Measurements from ENCODE around the gene SCYGR3.

DNA sequence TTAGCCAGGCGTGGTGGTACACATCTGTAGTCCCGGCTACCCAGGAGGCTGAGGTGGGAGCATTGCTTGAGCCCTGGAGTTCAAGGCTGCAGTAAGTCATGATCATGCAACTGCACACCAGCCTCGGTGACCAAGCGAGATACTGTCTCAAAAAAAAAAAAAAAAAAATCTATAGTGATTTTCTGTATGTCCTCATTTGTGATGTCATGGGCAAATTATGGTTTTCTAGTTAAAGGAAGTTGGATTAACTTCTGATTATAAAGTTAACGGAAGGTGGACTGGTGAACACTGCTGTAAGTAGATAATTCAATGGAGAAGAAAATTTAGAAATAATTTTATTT lies 23.4 kb downstream of the AGFG1 start:
- PRO-cap, 4 experiments = no peak in any of the 4 experiments
- RAMPAGE, long total RNA, 4 experiments = no peak in any of the 4 experiments

GRCh38 chr2:227566302-227566829 lies 32.3 kb upstream of the SCYGR2 start:
- PRO-cap, 4 experiments = no peak in any of the 4 experiments
- RAMPAGE, long total RNA, 4 experiments = no peak in any of the 4 experiments

DNA sequence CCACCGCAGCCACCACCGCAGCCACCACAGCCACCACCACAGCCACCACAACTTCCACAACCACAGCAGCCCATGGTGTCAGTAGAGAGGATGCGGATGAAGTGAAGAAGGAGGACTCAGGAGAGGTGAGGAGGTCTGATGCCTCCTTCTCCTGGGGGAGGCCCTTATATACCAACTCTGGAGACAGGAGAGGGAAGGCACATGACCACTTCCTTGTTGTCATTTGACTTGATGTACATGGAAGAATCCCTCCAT lies at the start of gene SCYGR3:
Gene SCYGR3 (minus strand): TSS at position 74 of the 255 bp plus-strand sequence.
- PRO-cap, 4 experiments = no peak in any of the 4 experiments
- RAMPAGE, long total RNA, 4 experiments = no peak in any of the 4 experiments

GRCh38 chr2:227658040-227658516 lies 8.5 kb upstream of the SCYGR5 start:
- PRO-cap, 4 experiments = no peak in any of the 4 experiments
- RAMPAGE, long total RNA, 4 experiments = no peak in any of the 4 experiments

DNA sequence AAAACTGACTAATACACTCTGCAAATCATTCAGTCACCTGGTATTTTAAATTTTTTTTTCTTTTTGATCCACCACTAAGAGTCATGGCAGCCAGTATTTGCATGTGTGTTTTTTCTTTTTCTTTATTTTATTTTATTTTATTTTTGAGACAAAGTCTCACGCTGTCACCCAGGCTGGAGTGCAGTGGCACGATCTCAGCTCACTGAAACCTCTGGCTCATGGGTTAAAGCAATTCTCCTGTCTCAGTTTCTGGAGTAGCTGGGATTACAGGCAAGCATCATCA lies 81.8 kb downstream of the DAW1 start:
- PRO-cap, 4 experiments = no peak in any of the 4 experiments
- RAMPAGE, long total RNA, 4 experiments = no peak in any of the 4 experiments

- PRO-cap, 4 experiments = no peak in any of the 4 experiments
- RAMPAGE, long total RNA, 4 experiments = no peak in any of the 4 experiments
Observed at GRCh38 chr2:228378181-228378659, 196.7 kb upstream of the SPHKAP start.

- PRO-cap, 4 experiments = no peak in any of the 4 experiments
- RAMPAGE, long total RNA, 4 experiments = no peak in any of the 4 experiments
Observed at GRCh38 chr2:228771108-228771734, 499.9 kb downstream of the PID1 start.

DNA sequence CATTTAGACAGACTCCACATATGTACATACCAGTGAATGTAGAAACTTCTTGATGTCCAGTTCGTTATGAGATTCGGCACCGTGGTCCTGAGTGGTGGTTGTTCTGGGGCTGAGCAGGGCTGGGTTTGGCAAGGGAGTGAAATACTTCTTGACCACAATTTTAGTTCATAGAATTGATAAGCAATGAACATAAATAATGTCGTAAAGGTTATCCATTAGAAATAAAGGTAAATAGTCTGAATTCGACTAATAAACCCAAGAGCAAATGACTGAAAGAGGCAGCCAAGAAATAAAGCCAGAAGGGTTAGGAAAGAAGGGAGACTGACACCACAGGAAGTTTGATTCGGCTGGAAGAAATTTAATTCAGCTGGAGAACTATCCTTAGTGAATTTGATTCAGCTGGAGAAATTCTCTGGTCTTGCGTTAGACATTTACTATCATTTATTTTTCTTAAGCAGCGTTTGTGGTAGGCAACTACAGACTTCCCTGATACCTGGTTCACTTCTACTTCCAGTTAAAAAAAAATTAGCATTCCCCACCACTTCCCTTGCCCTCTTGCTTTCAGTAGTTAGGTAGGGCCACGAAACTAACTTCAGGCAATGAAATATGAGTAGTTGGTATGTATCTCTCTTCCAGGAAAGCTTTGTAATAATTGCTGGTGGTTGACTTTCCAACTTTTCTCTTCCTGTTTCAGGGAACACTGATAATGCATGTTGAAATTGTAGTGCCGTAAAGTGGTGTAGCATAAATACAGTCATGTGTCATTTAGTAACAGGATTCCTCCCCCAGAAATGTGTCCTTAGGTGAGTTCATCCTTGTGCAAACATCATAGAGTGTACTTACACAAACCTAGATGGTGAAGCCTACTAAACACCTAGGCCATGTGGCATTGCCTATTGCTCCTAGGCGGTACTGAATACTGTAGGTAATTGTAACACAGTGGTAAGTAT lies 429.5 kb downstream of the PID1 start:
- PRO-cap, 4 experiments = no peak in any of the 4 experiments
- RAMPAGE, long total RNA, 4 experiments = no peak in any of the 4 experiments

DNA sequence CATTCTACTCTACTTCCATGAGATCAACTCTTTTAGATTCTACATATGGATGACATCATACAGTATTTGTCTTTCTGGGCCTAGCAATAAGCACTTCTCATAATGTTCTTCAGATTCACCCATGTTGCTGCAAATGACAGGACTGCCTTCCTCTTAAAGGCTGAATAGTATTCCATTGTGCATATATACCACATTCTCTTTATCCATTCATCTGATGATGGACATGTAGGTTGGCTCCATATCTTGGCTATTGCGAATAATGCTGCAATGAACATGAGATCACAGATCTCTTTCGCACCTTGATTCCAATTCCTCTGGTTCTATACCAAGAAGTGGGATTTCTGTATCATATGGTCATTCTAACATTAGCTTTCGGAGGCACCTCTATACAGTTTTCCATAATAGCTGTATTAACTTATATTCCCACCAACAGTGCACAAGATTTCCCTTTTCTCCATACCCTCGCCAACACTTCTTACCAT lies 210.7 kb downstream of the PID1 start:
- PRO-cap, 4 experiments = no peak in any of the 4 experiments
- RAMPAGE, long total RNA, 4 experiments = no peak in any of the 4 experiments

DNA sequence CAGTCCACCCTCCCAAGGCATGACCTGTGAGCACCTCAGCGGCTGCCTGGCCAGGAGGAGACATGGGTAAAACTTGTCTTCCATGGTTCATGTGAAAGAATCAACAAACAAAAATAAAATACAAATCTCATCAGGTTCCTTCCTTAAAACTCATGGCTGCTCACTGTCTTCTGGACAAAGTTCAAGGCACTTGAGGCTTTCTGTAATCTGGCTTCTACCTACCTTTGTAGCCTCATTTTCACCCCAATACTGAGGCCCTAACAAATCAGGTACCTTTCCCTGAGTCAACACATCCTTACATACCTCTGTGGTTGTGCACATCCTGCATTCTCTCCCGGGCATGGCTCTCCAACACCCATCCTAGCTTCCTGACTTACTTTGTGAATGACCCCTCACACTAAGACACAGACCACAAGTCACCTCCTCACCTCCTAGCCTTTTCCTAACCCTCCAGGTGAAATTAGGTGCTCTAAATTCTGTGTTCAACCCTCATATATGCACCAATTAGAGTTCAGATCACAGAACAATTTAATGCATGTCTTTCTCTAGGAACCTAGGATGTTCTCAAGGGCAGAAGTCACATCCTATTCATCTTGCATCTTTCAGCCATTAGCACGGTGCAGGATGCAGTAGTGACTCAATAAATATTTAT lies 190.9 kb downstream of the PID1 start:
- PRO-cap, 4 experiments = no peak in any of the 4 experiments
- RAMPAGE, long total RNA, 4 experiments = no peak in any of the 4 experiments

DNA sequence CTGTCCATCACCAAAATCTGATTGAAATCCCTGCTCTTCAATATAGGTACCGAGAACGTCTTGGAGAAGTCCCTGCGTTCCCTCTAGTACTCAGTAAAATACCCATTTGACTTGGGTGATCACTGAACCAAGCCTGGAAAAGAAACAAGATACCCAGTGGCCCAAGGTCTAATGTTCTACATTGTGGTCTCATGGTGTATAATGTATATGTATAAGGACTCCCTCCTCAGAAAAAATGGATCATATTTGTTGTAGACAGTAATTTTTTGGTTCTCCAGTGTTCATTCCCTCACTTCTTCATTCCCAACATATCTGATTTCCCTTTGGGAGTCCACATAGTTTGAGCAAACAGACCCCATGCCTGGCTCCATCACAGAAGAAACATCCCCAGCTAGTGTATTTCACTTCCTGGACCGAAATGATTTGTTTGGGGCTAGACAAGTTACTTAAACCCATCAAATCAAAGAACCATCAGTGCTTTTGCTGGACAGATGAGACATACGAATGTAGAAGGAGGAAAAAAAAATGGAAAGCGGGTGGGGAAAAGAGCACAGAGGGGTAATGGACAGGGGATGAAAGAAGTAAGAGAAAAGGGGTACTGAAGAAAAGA lies 132.6 kb downstream of the PID1 start:
- PRO-cap, 4 experiments = no peak in any of the 4 experiments
- RAMPAGE, long total RNA, 4 experiments = no peak in any of the 4 experiments

DNA sequence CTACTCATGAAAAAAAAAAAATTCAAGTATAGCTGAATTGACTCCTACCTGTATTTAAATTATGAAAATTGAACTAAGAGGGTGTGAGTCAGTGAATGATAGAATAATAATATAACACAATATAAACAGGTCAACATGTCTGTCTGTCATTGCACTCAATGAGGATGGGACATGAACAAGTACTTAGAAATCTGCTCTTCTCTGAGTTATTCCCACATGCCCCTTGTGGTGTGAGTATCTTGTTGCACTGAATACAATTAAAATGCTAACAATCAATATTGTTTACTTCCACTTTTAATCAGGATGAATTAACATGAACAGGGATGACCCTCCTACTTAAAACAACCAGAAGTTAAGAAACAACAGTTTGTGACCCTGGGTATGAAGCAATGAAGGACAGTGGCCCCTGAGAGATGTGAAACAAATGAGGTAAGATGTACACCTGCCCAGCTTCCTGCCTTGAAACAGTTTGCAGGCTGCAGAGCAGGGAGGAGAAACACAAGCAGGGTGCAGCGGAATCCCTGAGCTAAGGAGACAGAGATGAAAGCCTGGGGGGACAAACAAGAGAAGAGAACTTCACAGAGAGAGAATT lies 106.7 kb downstream of the PID1 start:
- PRO-cap, 4 experiments = no peak in any of the 4 experiments
- RAMPAGE, long total RNA, 4 experiments = no peak in any of the 4 experiments

- PRO-cap, 4 experiments = no peak in any of the 4 experiments
- RAMPAGE, long total RNA, 4 experiments = no peak in any of the 4 experiments
Observed at GRCh38 chr2:229266025-229266688, 4.9 kb downstream of the PID1 start.

GRCh38 chr2:229335771-229336378 lies 64.8 kb upstream of the PID1 start:
- PRO-cap, 4 experiments = no peak in any of the 4 experiments
- RAMPAGE, long total RNA, 4 experiments = no peak in any of the 4 experiments

DNA sequence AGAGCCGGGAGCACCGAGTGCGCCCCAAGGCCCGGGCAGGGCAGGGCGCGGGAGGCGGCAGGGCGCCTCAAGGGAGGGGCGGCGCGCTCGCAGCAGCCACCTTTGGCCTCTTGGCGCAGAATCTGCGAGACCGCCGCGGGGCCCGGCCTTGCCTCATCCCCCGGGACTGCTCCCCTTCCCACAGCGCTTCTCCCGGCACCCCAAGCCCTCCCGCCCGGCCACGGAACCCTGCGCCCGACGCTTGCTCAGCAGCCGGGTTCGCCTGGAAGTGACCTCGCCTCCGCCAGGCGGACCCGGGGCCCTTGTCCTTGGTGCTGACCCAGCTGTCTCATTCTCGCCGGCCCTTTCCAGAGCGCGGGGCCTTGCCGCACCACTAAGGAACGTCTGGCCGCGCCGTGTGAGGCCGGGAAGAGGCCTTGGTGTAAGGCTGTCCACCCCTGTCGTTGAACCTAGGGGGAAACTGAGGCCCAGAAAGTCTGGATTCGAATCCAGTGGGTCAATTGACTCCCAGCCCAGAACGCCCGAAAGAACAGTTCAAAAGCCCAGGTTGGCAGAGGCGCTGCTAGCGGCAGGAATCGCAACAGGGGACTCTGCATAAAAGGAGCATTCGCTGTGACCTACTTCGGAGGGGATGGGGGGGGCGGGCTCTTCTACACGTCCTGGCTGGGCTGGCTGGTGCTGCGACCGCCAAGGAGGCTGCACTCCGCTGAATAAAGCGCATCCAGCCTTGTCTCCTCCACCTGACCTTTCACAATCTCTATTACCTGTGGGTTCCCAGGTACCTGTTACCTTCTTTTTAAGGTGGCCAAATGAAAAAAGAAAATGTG lies 718 bp upstream of the DNER start:
- PRO-cap, 4 experiments = no peak in any of the 4 experiments
- RAMPAGE, long total RNA, 4 experiments = no peak in any of the 4 experiments

- PRO-cap, 4 experiments = no peak in any of the 4 experiments
- RAMPAGE, long total RNA, 4 experiments = no peak in any of the 4 experiments
Observed at GRCh38 chr2:229920174-229920850, 1.5 kb downstream of the TRIP12 start.

DNA sequence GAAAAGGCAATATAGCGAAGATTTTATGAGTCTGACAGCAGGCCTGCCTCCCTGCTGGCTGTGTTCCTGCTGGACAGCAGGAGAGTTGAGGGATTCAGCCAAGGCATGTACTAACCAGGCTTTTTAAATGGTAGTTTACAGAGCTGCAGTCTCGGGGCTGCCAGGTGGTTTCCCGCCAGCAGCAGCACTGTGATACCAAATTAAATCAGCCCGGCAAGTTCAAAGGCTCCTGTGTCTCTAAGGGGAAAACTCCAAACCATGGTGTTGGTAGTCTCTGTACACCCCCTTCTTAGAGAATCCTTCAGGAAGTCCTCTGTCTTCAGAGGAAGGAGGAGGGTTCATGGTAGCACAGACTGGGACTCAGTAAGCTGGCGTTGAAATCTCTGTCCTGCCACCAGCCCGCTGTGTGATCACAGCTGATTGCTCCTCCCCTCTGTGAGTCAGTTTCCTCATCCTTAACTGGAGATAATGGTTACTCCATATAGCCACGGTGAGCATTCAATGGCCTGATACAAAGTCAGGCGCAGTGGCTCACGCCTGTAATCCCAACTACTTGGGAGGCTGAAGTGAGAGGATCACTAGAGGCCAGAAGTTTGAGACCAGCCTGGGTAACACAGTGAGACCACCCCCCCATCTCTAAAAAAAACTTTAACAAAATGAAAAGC lies 58.5 kb downstream of the FBXO36 start:
- PRO-cap, 4 experiments = no peak in any of the 4 experiments
- RAMPAGE, long total RNA, 4 experiments = no peak in any of the 4 experiments

DNA sequence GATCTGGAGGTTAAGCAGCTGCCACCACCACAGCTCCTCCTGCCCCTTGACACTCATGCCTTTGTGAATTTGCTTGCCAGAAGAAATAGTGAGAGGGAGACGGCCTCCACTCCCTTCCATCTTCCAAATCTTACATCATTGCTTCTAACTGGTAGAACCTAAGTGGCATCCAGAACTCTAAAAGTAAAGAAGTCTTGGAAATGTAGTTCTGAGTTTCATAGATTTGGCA lies 74.0 kb upstream of the SLC16A14 start:
- PRO-cap, 4 experiments = no peak in any of the 4 experiments
- RAMPAGE, long total RNA, 4 experiments = no peak in any of the 4 experiments

GRCh38 chr2:230177525-230177769 lies 42.3 kb downstream of the SP110 start:
- PRO-cap, 4 experiments = no peak in any of the 4 experiments
- RAMPAGE, long total RNA, 4 experiments = no peak in any of the 4 experiments

DNA sequence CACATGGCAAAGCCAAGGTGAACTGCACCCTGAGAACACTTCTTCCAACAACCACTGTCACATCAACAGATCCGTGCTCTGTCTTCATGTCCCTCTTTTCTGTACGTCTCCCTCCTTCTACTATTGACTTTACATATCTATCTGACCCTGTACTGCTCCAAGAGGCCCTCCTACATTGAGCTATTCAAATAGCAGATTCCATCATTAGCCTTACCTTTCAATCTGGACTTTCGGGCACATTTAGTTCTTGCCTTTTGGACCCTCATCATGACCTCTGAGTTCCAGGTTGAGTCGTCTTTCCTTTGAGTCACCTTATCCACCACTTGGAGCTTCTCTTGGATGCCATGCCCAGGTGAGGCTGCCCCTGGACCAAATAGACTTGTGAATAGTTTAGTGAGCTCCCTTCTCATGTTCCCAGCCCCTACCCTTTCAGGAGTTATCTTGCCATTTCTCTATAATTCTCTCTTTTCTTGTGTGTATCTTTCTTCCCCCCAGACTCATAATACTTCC lies 33.9 kb downstream of the SP110 start:
- PRO-cap, 4 experiments = no peak in any of the 4 experiments
- RAMPAGE, long total RNA, 4 experiments = no peak in any of the 4 experiments